Metanephros (tissue), 2 donors: ENCODE measurements around a stretch of chr10.

GRCh38 chr10:12531255-12531445 is 181.8 kb downstream of the CAMK1D start:
- RAMPAGE, long total RNA: no peak

DNA sequence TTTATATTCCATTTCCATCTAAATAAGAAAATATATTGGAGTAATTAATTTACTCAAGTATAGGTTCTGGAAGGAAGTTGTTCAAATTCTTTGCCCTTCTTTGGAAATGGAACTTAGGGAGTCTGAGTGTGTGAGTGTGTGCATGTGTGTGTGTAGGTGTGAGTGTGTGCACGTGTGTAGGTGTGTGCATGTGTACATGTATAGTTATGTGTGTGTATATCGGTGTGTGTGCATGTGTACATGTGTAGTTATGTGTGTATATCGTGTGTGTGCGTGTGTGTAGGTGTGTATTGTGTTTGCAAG is 265.9 kb downstream of the CAMK1D start:
- RAMPAGE, long total RNA: no peak

DNA sequence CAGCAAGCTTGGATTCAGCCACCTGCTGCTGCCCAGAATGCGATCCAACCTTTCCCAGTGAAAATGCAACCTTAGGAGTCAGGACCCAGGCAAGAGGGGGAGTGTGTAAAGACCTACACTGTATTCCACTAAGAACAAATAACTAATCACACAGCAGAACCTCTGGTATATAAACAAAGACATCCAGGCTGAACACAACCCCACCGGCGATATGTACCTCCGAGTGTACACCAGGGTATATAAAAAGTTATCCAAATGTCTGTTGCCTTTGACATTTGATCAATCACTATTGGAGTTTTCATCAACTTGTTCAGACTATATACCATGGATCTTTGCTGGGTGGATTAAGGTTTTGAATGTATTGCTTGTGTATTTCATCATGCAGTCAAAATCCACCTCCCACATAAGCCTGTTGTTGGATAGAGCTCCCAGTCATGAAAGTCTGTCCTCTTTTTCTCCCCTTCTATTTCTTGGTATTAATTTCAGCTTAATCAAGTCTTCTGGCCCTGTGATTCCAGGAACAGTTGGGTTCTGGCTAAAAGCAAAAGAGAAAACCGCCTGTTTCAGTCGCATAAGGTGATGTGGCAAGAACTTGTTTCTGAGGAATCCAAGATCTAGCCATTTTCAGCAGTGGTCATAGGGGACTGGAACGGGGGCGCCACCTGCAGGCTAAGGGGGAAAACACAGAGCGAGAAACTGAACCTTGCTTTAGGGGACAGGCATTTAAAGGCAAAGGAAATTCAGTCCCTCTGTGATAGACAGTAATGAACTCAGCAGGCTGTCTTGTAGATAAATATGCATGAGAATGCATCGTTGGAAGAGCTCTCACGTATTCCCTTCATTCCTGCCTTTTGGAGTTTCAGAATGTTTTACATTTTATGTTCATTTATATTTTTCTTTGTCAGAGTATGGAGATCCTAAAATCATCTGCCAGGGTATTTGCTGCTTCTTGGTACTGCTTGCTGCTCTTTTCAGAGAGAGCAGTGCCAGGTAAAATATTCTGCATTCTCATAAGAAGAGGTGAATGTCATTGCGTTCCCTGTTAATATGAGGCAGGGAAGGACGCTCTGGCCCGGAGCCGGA is 290.5 kb downstream of the CCDC3 start:
- RAMPAGE, long total RNA: no peak

- RAMPAGE, long total RNA: no peak
Observed at GRCh38 chr10:12793633-12794123, 207.8 kb downstream of the CCDC3 start.

GRCh38 chr10:12960109-12961066 is 41.1 kb downstream of the CCDC3 start:
- RAMPAGE, long total RNA: no peak

GRCh38 chr10:13288080-13288711 is 11.7 kb downstream of the PHYH start:
- RAMPAGE, long total RNA: no peak

- RAMPAGE, long total RNA: no peak
Observed at GRCh38 chr10:13317339-13318069, 17.6 kb upstream of the PHYH start.

- RAMPAGE, long total RNA: no peak
Observed at GRCh38 chr10:13346060-13346950, 1.8 kb downstream of the SEPHS1 start.

DNA sequence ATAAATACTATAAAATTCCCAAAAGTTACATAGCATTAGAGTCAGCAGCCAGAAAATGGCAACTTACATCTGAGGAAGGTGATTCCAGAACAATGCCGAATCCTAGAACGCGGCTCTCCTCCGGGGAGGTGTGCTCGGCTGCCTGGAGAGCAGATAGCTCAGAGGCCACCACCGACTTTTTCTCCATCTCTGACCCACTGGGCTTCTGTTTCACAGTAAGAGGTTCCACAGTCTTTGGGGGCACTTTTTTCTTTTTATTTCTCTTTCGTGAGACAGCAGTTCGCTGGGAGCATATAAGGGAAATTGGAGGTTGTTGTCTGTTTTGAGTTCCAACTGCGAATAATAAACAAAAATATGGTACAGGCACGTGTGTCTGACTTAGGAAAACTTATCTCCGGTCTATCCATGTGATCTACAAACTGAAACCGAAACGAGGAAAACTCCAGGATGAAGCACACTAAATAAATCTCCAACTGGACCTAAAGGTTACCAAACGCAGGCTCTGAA is 36.2 kb downstream of the BEND7 start:
- RAMPAGE, long total RNA: no peak

DNA sequence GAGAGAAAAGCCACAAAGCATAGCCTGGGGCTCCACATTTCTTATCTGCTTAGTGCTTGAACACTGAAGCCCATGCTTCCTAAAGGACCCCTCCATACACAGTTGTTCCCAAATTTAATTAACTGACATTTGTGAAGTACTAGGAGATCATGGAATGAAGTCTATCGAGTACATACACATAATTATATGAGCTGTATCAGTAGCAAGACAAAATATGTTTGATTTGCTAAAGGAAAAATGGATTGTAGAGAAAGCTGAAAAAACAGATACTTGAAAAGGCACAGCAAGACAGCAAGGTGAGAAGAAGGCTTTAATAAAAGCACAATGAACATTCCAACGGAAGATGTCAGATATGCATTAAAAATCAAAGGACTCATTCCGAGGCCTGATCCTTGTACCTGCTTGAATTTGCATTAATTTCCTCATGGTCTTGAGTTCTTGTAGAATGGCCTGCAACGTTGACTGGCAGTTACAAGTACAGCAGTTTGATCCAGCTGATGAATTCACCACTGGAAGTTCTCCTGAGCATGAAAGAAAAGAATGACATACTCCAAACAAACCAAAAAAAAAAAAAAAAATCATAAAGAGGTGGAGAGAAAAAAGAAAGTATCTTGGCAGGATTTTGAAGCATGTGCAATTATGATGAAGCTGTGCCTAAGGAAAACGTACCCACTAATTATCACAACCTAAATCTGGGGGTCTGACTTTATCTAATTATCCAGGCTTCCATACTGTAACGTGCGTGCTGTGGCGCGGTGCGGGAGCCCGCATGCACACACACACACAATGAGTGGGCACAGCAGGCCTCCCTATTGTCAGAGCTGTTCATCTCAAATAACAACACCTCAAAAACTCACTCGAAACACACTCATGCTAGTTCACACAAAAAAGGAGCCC is 32.2 kb downstream of the BEND7 start:
- RAMPAGE, long total RNA: no peak

DNA sequence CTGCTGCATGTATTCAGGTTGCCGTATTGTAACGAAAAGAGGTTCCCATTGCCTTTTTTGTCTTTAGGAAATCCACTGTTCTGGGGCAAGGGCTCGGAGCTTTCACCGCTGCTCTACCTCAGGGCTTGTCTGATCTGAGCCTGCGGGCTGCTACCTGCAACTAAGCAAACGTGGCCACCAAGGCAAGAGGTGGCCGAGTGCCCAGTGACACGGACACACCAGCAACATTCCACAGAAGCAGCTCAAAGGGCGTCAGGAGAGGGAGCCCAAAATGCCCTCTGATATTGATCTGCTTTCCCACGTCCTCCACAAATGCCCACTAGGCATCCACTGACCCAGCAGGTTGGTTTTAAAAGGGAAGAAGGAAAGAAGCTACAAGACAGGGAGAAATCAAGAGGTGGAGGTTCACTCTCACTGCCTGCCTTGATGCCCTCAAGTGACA is 92.9 kb downstream of the PRPF18 start:
- RAMPAGE, long total RNA: no peak

DNA sequence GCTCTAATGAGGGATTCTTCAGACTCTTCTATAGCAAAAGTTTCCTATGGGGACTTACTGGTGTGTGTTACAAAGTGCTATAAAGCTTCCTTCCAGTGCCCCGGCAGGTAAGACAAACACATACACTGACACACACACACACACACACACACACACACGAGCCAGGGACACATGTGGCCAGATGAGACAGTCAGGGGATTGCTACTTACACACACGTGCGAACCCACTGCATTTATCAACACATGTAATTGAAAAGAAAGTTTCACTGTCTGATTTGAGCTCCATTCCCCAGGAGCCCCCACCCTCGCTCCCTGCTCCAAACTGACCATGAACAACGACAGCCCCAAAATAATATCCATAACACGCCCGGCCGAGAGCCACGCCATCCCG is 119.9 kb downstream of the PRPF18 start:
- RAMPAGE, long total RNA: no peak

DNA sequence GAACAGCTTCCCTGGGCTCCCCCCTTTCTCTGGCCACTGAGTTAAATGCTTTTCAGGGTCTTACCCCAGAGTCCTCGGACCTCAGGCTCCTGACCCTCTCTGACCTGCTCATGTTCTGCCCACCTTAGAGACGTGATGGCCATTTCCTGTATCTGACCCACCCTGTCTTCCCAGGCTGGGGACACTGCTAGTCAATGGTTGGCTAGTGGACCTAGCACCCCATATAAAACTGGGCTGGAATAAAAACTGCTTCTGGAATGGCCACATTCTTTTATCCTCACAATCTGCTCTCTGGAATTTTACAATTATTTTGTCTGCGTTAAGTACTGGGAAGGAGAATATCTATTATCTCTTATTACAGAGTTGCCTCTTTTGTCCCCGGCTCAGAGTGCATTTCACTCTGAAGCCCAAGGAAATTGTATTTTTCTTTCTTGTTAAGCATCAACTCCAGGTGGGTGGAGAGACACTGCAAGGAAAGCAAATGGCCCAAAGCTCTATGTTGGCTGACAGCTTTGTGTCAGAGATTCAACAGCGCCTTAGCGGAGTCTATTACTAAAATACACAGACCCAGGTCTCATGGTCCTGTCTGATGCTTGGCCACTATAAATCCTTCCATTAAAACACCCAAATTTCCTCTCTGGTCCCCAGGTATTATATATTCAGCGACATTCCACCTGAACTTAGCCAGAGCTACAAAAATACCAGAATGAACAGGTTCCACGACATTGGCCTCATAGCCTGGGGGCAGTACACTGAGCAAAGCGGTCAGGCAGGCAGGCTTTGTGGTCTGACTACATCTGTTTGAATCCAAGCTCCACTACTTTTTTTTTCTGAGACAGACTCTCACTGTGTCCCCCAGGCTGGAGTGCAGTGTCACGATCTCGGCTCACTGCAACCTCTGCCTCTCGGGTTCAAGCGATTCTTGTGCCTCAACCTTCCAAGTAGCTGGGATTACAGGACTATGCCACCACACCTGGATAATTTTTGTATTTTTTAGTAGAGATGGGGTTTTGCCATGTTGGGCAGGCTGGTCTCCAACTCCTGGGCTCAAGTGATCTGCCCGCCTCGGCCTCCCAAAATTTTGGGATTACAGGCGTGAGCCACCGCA is 121.7 kb downstream of the PRPF18 start:
- RAMPAGE, long total RNA: no peak

- RAMPAGE, long total RNA: no peak
Observed at GRCh38 chr10:13786838-13787531, 200.2 kb downstream of the PRPF18 start.

GRCh38 chr10:13788876-13789438 is 202.2 kb downstream of the PRPF18 start:
- RAMPAGE, long total RNA: no peak

GRCh38 chr10:13803936-13804355 is 217.2 kb downstream of the PRPF18 start:
- RAMPAGE, long total RNA: no peak

GRCh38 chr10:13889089-13889441 is 302.3 kb downstream of the PRPF18 start:
- RAMPAGE, long total RNA: no peak

- RAMPAGE, long total RNA: no peak
Observed at GRCh38 chr10:14540544-14541137, 209.9 kb upstream of the FRMD4A start.

- RAMPAGE, long total RNA: no peak
Observed at GRCh38 chr10:14559059-14559418, 215.7 kb downstream of the FAM107B start.

GRCh38 chr10:14608196-14608836 is 166.4 kb downstream of the FAM107B start:
- RAMPAGE, long total RNA: no peak